Measurements from ENCODE around the genes MFF and AGFG1.

- CAGE, long polyA plus RNA = no peak
- RRBS = no CpG with 5 or more reads among the region's 6 CpGs
Observed at GRCh38 chr2:224835282-224835798, 119.2 kb upstream of the CCDC195 start.

DNA sequence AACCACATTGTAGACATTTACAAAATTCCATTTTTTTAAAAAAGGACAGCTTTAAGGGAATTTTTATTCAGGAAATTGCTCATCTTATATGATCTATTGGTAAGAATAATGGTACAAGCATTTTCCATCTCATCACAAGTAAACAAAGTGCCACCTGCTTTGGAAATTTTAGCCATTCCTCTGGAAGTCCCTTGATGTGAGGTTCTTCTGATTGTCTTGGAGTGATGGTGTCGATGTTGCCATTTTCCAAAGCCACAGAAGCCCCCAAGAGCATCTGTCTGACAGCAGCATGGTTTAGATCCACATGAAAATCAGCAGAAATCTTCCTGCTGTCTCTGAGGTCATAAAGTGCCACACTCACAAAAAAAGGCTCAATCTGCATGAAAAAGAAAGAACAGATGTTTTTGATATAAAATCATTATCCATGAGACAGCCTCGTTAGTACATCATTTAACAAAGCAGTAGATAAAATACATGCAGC lies 148.6 kb upstream of the CCDC195 start:
- CAGE, long polyA plus RNA = no peak
- RRBS = no CpG with 5 or more reads among the region's 2 CpGs

DNA sequence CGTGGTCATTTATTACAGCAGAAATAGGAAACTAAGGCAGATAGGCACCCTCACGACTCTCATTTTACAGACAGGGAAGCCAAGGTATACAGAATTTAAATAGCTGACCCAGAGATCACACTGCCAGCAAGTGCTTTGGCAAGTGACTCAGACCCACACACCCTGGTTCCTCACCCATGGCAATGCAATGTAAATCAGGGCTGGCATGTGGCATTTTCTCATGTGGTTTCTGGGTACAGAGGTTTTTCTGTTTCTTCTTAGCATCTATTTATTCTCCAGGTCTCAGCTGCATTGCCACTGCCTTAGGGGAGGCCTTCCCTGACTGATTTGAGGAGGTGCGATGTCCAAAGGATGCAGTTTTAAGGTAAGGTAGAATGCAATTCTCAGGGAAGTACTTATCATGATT lies 68.6 kb downstream of the DOCK10 start:
- CAGE, long polyA plus RNA = no peak
- RRBS = no CpG with 5 or more reads among the region's 3 CpGs

DNA sequence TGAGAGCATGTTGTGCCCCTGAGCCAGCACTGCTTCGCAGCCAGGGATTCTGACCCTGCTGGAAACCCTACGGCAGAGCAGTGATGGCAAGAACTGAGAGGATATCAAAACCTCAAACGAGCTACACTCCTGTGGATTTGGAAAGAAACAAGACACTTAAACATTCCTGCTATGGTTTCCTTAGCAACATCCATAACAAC lies 649.1 kb downstream of the NYAP2 start:
- CAGE, long polyA plus RNA = no peak
- RRBS = no CpG with 5 or more reads among the region's 3 CpGs

DNA sequence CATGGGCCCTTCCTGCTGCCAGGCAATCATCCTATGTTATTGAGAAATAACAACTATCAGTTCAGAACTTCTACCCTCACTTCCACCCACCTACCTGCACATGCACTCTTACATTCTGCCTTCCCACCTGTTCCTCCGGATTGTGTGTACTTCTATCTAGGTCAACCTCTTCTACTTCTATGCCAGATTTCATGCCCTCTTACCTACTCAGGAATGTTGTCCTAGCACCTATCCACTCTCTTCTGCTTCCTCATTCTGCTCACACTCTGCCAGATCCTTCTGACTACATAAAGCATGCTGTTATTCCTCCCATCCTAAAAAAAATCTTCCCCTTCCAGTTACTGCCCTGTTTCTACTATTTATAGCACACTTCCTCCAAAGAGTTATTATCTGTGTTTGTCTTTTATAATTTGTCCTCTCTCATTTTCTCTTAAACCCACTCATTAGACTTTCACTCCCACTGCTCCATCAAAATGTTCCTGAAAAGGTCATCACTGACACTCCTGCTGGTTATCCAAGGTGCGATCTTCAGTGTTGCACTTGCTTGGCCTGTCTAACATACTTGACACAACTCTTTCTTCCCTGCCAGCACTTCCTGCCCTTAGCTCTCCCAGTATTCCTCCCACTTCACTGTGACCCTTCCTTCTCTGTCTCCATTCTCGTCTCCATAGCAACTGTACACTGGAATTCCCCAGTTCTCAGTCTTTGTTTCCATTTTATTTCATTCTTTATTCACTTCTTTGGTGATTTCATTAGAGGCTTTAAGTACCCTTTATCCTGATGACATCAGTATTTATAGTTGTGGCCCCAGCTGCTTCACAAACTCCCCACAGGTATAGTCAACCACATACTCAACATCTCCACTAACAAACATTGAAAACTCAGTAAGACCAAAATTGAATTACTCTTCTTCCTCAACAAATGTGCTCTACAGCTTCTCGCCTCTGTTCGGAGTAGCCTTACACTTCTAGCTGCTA lies 333.2 kb downstream of the IRS1 start:
- CAGE, long polyA plus RNA = no peak
- RRBS = no CpG with 5 or more reads among the region's 5 CpGs

GRCh38 chr2:226478262-226478946 lies 321.2 kb downstream of the IRS1 start:
- CAGE, long polyA plus RNA = no peak
- RRBS = no CpG with 5 or more reads among the region's 4 CpGs

GRCh38 chr2:226631589-226632135 lies 168.0 kb downstream of the IRS1 start:
- CAGE, long polyA plus RNA = no peak
- RRBS = no CpG with 5 or more reads among the region's 6 CpGs

- CAGE, long polyA plus RNA = no peak
- RRBS = no CpG with 5 or more reads among the region's 9 CpGs
Observed at GRCh38 chr2:226732849-226733872, 66.5 kb downstream of the IRS1 start.

DNA sequence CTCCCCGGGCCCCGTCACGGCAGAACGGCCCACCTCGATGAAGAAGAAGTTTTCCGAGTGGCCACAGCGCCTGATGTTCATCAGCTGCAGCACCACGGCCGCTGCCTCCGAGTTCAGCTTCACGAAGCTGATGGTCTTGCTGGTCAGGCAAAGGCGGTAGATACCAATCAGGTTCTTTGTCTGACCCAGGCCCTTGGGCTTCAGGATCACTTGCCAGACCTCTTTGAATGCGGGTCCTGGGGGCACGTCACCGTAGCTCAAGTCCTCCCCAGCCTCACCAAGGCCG lies 1.6 kb downstream of the IRS1 start:
- CAGE, long polyA plus RNA = no peak
- RRBS = no CpG with 5 or more reads among the region's 16 CpGs

GRCh38 chr2:227324955-227325530 lies at the start of gene MFF:
Gene MFF (plus strand): TSS chr2:227325251.
- CAGE, long polyA plus RNA = no peak
- RRBS = 1% methylated on average over 10 of the region's 48 CpGs

- CAGE, long polyA plus RNA = no peak
- RRBS = 1% methylated on average over 10 of the region's 35 CpGs
Observed at GRCh38 chr2:227325531-227326403, 716 bp downstream of the MFF start.

DNA sequence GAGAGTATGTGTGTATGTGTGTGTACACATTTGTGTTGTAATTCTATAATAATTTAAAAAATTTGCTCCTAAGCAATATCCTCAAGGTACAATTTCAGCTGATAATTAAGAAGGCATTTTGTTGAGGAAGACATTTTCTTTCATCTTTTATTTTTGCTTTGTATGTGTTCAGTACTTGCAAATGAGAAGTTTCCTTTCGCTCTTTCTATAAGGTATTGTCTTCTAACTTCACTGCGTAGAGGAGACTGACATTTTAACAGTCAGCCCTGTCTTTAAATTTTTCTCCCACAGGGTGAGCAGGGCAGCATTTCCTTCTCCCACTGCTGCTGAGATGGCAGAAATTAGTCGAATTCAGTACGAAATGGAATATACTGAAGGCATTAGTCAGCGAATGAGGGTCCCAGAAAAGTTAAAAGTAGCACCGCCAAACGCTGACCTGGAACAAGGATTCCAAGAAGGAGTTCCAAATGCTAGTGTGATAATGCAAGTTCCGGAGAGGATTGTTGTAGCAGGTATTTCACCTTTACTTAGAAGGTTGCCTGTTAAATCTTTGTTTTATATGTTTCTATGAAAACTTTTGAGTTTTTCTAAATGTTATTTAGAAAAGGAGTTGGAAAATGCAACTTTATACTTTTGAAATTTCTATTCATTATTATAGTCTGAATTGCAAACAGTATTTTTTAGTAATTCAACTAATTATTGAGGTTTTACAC lies 5.4 kb downstream of the MFF start:
- CAGE, long polyA plus RNA = no peak
- RRBS = no CpG with 5 or more reads among the region's 8 CpGs

- CAGE, long polyA plus RNA = no peak
- RRBS = under 1% methylated on average over 60 of the region's 87 CpGs
Observed at GRCh38 chr2:227471779-227472660, at the start of gene AGFG1. Gene AGFG1 (plus strand): TSS chr2:227472156.

DNA sequence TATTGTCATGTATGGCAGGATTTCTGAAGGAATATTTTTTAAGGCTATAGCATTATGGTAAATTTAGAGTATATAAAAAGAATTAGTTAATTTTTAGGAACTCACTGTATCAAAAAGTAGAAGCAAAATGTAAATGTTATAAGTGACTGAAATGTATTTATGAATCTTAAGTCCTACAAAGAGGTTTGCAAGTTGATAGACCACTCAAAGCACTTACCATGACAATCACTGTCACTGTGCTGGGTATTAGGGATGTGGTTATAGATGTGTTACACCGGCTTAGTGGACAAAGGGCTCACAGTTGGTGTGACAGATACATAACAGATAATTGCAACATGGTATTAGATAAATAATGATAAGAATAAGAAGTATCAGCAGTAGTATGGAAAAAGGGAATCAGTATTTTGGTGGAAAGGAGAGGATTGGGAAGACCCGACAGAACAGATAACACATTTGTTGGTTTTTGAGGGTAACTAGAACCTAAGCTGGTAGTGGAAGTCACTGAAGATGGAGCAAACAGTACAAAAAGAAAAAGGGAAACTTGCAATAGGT lies 21.6 kb downstream of the AGFG1 start:
- CAGE, long polyA plus RNA = no peak
- RRBS = no CpG with 5 or more reads among the region's 2 CpGs

DNA sequence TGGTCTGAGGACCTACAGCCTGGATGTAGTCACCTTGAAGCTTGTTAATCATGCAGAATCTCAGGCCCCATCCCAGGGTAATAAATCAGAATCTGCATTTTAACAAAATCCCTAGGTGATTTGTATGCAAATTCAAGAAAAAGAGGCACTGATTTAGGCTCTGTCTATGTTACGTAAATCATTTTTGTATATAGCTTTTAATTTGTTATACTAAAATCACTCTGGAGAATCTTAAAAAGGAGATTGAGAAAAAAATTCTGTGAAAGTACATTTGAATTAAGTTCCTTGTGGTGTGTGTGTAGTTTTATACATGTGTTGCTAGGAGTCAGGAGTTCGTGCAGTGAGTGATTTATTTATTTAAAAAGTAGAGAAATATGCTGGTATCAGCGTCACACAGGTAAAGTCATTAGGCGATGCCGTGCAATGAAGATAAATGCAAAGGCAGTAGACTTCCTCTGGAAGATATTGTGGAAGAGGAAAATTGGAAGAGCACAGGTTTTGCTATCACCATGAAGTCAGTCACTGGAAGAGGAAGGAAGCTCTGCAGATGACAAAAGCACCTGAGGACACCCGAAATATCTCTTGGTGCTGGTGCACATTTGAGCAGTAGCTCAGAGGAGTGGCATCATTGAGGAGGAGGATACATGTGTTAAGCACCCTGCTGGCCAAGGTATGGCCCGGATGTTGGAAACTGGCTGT lies 33.0 kb upstream of the SCYGR2 start:
- CAGE, long polyA plus RNA = no peak
- RRBS = no CpG with 5 or more reads among the region's 7 CpGs

DNA sequence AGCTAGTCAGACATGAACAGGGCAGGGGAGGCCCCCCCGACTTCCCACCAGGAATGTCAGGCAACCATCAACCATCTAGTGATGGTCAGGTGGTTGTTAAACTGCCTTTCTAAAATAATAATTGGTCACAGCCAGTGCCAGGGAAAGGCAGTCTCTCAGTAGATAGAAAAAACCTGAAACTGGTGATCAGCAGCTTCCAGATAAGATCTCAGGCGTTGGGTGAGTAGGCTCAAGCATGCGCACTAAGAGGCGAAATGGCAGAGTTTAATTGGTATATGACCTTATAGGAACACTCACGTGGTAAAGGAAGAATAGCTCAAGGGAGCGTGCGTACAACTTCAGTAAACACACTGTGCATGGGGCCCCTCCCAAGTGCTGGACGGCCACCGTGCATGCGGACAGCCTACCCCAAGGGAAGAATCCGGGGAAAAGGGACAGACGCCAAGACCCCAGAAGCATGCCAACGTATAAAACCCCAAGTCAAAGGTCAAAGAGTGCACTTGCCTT lies 32.5 kb upstream of the CCL20 start:
- CAGE, long polyA plus RNA = no peak
- RRBS = no CpG with 5 or more reads among the region's 13 CpGs

DNA sequence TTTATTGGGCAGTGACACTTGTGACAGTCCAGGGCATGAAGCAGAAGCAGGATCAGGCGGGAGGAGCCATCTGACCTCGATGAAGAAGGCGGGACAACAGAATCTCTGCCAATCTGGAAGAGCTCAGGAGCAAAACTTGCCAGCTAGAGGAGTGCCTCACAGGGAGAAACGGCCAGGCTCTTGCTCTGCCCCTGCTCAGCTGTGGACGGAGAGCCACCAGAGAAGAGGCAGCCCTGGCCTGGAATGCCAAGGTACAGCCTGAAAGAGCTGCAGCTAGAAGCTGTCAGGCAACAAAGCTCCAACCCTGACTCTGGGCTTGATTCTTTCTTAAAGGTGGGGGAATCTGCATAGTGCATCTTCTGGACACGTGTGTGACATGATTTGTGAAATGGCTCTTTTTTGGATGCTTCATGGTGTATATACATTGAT lies 16.9 kb downstream of the DAW1 start:
- CAGE, long polyA plus RNA = no peak
- RRBS = no CpG with 5 or more reads among the region's 6 CpGs

- CAGE, long polyA plus RNA = no peak
- RRBS = no CpG with 5 or more reads among the region's 2 CpGs
Observed at GRCh38 chr2:229035331-229035944, 235.6 kb downstream of the PID1 start.

- CAGE, long polyA plus RNA = no peak
- RRBS = no CpG with 5 or more reads among the region's 3 CpGs
Observed at GRCh38 chr2:229080071-229080722, 190.9 kb downstream of the PID1 start.

GRCh38 chr2:229113929-229115257 lies 156.7 kb downstream of the PID1 start:
- CAGE, long polyA plus RNA = no peak
- RRBS = no CpG with 5 or more reads among the region's 5 CpGs

Data from mammary epithelial cell (primary cell).